AG09319 (cell line): ENCODE measurements around the genes MOSMO, NPIPB5 and COG7.

DNA sequence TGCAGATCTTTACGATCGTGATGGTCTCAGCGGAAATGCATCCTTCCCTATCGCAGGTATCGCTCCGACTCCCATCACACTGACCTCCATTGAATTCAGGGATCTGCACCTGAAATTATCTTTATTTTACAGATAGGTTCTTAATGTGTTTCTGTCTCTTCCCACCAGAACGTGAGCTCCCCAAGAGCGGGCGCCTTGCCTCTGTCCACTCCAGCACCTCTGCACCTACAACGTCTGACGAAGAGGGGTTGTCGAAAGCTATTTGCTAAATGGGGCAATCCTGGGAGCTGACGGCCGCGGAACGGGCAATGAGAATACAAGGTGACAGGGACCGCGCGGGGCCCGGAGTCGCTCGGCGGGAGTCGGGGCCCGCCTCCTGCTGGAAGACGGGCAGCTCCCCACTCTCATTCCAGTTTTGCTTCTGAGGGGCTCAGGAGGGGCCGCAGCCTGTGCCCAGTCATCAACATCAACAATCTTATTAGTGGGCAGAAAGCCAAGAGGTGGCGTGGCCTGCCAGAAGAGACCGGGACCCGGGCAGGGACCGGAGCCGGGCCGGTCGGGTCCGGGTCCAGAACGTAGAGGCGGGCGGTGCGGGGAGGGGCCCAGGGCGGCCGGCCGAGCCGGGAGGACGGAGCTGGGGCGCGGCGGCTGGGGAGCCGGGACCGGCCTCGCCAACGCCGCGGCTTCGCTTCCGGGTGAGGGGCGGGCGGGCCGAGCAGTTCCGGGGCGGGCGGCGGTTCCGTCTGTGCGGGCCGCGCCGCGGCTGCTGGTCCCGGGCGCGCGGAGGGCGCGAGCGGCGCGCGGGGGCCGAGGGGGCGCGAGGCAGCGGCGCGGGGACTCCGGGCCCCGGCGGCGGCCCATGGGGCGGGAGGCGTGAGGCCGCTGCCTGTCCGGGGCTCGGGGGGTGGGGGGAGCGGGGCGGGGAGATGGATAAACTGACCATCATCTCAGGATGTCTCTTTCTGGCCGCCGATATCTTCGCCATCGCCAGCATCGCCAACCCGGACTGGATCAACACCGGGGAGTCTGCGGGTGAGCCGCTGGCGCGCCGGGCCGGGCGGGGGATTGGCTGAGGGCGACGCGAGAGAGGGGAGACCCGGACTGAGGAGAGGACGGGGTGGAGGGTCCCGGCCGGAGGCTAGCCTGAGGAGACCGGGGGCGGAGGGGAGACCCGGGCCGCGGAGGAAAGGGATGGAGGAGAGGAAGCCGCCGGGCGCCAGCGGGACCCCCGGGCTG lies at the start of gene MOSMO:
Gene MOSMO, plus strand, starts transcription at position 736 of the 1,236 bp plus-strand sequence.
- RRBS, result 1% methylated on average over 56 of the region's 126 CpGs

DNA sequence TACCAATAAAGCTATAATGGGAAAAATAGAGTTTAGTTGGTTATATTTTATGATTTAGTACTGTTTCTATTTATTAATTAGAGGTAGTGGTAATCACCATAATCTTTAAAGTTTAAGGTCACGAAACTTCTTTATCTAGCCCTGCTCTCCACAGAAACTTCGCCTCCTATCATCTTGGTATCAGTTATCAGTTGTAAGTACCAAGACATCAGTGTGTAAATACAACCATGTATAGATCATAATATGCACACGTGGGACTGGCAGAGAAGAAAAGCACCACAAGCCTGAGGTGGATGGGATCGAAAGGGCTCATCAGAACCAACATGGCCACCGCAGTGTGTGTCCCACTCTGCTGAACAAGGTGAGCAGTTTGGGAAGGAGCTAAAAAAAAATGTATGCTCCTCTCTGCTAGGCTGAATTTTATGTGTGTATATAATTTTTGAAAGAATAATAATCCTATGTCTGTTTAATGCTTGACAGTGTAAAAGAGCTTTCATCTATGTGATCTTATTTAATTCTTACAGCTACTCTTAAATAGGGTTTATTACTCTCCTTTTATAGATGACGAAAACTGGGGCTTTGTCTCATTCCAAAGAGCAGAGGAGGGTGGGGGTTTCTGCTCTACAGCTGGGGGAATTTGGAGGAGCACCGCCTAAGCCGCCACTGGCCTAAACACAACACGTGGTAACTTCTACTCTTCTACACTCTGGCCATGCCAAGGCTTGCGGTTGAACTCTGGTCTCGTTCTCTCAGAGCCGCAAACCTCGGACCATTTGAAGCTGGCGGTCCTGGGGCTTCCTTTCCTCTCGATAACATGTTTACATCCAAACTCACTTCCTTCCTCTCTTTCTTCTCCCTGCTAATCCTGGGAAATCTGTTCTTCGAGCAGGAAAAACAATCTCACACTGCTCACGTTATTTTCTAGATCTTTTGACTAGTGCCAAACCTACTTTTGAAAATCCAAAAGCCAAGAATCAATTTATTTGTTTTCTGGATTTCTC lies 14.1 kb upstream of the EEF2K start:
- RRBS, result no CpG with 5 or more reads among the region's 17 CpGs

DNA sequence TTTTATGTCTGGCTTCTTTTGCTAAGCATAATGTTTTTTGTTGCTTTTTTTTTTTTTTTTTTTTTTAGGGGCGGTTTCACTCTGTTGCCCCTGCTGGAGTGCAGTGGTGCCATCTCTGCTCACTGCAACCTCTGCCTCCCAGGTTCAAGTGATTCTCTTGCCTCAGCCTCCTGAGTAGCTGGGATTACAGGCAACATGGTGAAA lies 28.7 kb downstream of the EEF2K start:
- RRBS, result no CpG with 5 or more reads among the region's 1 CpG

GRCh38 chr16:22309160-22309525 lies 11.9 kb downstream of the POLR3E start:
- RRBS, result no CpG with 5 or more reads among the region's 10 CpGs

GRCh38 chr16:22323604-22324268 lies 26.5 kb downstream of the POLR3E start:
- RRBS, result no CpG with 5 or more reads among the region's 14 CpGs

DNA sequence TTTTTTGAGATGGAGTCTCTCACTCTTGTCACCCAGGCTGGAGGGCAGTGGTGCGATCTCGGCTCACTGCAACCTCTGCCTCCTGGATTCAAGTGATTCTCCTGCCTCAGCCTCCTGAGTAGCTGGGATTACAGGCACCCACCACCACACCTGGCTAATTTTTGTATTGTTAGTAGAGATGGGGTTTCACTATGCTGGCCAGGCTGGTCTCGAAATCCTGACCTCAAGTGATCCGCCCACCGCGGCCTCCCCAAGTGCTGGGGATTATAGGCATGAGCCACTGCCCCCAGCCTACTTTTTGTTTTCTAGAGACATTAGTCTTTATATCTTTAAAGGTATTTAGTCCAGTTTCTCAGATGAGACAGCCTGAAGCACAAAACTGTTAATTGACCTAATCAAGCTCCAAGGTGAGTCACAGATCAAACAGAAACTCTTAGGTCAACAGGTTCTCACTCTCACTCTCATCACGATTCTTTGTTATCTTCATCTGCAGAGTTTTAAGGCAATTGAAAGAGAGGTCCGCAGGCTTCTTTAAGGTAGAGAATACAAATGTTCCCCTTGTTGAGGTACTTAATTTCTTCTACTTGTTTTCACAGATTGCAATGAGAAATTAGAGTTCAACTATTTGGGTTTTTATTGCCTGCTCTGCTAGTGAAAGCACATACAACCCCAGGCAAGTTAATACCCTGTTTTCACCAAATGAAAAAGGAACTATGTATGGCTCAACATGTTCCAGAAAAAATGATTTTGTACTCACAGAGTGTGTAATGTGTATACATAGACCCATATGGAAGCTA lies 6.0 kb downstream of the CDR2 start:
- RRBS, result no CpG with 5 or more reads among the region's 8 CpGs

- RRBS, result no CpG with 5 or more reads among the region's 3 CpGs
These were observed at the start of gene NPIPB5 for GRCh38 chr16:22510667-22510967. Gene NPIPB5, plus strand, starts transcription at chr16:22510891.

DNA sequence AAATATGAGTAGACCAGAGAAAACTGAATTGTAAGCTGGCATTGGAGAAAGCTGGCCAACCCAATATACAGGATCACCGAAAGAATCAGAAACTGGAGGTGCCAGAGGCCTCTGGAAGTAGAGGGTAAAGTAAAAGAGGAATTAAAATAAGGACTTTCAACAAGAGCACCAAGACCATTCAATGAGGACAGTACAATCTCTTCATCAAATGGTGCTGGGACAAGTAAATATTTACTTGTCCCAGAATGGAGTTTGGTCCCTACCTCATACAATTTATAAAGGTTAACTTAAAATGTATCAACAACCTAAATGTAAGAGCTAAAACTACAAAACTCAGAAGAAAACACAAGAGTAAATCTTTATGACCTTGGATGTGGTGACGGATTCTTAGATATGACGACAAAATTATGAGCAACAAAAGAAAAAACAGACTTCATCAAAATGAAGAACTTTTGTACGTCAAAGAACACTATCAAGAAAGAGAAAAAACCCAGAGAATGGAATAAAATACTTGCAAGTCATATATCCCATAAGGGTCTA lies 56.4 kb downstream of the USP31 start:
- RRBS, result no CpG with 5 or more reads among the region's 4 CpGs

- RRBS, result no CpG with 5 or more reads among the region's 2 CpGs
These were observed 34.8 kb upstream of the SCNN1B start for GRCh38 chr16:23267419-23267618.

- RRBS, result 2% methylated on average over 5 of the region's 70 CpGs
These were observed at the start of gene COG7 for GRCh38 chr16:23452483-23453558. Gene COG7, minus strand, starts transcription at chr16:23453189.

DNA sequence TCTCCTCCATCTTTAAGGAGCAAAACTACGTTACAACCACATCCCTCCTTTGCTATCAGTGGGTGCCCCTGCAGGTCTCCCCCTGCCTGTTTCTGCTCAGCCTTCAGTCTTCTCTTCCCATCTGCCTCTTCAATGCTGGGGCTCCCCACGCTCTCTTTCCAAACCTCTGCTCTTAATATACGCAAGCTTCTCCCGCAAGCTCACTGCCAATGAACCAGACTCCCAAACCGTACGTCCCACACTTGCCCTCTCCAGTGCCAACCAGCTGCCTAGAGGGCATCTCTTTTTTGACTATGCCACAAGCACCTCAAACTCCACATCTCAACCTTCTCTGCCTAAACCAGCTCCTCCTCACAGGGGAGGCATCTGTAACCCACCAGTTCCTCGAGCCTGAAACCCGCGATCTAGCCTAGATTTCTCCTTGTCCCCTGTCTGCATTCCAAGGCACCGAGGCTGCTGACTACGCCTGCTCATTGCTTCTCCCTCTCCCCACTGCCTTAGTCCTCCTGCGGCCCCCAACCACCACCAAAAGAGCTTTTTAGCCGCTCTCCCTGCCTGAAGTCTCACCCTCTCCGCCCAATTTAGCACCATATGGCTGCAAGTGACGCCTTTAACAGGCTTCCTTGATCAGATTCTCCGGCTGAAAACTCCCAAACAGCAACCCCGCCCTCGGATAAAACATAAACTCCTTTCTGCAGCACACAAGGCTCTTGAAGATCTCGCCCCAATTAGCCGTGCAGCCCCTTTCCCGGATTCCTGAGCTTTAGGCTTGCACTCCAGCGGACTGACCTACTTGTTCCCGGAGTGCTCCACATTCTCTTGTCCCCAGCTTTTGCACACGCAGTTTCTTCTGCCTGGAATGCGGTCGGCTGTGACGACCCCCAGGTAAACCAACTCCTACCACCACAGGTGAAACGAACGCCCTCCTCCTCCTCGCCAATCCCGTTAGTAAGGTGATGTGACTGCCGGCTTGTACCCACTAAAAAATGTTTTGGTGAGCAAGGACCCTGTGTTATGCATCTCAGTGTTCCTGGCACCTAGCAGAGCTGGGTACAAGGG lies 1.5 kb downstream of the GGA2 start:
- RRBS, result no CpG with 5 or more reads among the region's 32 CpGs

- RRBS, result 1% methylated on average over 18 of the region's 41 CpGs
These were observed 551 bp downstream of the GGA2 start for GRCh38 chr16:23509568-23510318.

DNA sequence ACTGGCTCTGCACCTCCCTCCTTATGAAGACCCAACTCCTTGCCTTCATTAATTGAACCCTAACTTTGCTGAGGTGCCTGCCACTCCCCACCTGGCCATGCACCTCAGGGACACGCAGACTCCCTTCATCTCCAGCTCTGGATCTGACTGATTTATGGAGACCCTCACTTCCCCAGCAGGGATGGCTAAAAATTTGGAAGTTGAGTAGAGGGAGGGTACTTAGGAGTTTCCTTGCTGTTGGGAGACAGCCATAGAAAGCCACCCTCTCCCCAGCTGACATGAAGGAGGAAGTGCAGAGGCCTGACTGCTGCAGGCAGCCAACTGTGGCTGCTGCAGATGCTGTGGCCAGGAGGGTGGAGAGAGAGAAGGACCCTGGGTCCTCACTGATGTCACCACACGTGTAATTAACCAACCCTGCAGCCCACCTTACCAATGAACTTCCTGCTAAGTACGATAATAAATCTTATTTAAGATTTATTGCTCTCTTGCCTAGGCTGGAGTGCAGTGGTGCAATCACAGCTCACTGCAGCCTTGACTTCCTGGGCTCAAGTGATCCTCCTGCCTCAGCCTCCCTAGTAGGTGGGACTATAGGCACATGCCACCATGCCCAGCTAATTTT lies 6.4 kb upstream of the GGA2 start:
- RRBS, result no CpG with 5 or more reads among the region's 3 CpGs

DNA sequence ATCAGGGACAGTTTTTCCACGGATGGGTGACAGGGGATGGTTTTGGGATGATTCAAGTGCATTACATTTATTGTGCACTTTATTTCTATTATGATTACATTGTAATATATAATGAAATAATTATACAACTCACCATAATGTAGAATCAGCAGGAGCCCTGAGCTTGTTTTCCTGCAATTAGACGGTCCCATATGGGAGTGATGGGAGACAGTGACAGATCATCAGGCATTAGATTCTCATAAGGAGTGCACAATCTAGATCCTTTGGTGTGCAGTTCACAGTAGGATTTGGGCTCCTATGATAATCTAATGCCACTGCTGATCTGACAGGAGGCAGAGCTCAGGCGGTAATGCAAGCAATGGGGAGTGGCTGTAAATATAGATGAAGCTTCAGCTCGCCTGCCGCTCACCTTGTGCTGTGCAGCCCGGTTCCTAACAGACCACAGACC lies 3.0 kb downstream of the CHP2 start:
- RRBS, result no CpG with 5 or more reads among the region's 6 CpGs

GRCh38 chr16:24185100-24185758 lies 70.9 kb upstream of the CACNG3 start:
- RRBS, result no CpG with 5 or more reads among the region's 5 CpGs

DNA sequence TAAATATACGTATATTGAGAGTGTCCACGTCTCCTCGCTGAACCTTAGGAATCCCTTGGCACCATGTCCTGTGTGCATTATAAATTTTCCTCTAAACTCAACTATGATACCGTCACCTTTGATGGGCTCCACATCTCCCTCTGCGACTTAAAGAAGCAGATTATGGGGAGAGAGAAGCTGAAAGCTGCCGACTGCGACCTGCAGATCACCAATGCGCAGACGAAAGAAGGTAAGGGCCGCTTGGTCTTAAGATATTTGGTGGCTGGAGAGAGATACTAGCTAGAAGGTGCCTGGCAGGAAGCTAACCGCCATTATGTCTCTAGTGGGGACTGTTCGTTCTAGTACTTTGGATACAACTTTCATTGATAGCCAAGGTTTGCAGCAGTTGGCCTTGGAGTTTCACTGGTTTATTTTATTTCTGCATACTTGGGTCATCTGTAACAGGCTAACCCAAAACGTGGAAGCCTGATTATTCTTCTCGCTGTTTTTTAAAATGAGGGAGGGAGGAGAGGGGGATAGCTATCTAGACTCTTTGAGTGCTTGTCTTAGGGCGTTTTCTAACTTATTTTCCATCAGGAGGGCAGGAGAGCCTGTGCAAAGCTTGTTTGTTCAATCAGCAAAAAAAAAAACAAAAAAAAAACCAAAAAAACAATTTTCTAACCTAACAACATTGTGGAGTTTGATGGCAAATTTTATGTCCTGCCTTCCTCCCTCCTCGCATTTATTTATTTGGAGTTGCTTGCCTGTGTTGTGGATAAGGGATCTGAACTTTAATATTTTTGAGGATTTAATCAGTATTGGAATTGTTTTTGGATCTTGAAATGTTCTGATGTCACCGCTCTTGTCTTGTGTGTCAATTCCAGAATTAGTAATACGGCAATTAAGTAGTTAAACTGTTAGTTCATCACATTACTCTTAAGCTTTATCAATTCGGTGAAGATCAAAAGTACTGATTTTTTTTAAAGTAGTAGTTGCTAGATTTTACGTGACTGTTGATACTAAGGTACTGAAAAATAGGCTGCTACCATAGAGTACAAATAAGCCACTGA lies 1.5 kb downstream of the RBBP6 start:
- RRBS, result no CpG with 5 or more reads among the region's 20 CpGs

DNA sequence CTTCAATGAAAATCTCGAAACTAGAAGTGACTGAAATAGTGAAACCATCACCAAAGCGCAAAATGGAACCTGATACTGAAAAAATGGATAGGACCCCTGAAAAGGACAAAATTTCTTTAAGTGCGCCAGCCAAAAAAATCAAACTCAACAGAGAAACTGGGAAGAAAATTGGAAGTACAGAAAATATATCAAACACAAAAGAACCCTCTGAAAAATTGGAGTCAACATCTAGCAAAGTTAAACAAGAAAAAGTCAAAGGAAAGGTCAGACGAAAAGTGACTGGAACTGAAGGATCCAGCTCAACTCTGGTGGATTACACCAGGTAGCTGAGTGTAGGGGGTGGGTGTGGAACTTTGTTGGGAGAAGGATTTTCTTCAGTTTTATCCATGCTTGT lies 30.8 kb downstream of the RBBP6 start:
- RRBS, result no CpG with 5 or more reads among the region's 4 CpGs

GRCh38 chr16:24670441-24671695 lies 58.6 kb upstream of the TNRC6A start:
- RRBS, result no CpG with 5 or more reads among the region's 30 CpGs

- RRBS, result no CpG with 5 or more reads among the region's 9 CpGs
These were observed 47.3 kb downstream of the TNRC6A start for GRCh38 chr16:24776699-24777185.

DNA sequence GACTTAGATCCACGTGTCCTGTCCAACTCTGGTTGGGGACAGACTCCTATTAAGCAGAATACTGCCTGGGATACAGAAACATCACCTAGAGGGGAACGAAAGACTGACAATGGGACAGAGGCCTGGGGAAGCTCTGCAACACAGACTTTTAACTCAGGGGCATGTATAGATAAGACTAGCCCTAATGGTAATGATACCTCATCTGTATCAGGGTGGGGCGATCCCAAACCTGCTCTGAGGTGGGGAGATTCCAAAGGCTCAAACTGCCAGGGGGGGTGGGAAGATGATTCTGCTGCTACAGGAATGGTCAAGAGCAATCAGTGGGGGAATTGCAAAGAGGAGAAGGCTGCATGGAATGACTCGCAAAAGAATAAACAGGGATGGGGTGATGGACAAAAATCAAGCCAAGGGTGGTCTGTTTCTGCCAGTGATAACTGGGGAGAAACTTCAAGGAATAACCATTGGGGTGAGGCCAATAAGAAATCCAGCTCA lies 54.9 kb upstream of the SLC5A11 start:
- RRBS, result no CpG with 5 or more reads among the region's 4 CpGs